Mesenchymal stem cell of adipose (primary cell): ENCODE data around the genes RIC8B, MTERF2 and CRY1.

GRCh38 chr12:106090946-106091834, 47.6 kb downstream of the NUAK1 start:
- CAGE, long polyA plus RNA, result no peak

- CAGE, long polyA plus RNA, result no peak
Measured at GRCh38 chr12:106134981-106135630, 3.6 kb downstream of the NUAK1 start.

DNA sequence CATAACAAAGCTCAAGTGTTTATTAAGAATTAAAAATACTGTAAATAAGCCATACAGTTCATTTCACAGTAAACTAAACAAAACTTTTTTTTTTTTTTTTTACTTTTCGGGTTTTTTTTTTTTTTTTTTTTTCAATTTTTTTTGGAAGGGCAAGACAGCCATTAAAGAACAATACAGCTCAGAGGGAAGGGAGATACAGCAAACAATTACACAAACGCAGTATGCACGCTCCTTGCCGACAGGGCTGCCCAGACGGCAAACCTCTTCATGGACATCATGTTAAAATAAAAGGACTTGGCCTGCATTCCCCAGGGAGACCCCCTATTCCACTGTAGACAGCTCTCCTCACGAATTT, 10.0 kb downstream of the CKAP4 start:
- CAGE, long polyA plus RNA, result no peak

GRCh38 chr12:106268969-106269499, 21.2 kb upstream of the CKAP4 start:
- CAGE, long polyA plus RNA, result no peak

- CAGE, long polyA plus RNA, result no peak
Measured at GRCh38 chr12:106358199-106358851, 777 bp downstream of the POLR3B start.

DNA sequence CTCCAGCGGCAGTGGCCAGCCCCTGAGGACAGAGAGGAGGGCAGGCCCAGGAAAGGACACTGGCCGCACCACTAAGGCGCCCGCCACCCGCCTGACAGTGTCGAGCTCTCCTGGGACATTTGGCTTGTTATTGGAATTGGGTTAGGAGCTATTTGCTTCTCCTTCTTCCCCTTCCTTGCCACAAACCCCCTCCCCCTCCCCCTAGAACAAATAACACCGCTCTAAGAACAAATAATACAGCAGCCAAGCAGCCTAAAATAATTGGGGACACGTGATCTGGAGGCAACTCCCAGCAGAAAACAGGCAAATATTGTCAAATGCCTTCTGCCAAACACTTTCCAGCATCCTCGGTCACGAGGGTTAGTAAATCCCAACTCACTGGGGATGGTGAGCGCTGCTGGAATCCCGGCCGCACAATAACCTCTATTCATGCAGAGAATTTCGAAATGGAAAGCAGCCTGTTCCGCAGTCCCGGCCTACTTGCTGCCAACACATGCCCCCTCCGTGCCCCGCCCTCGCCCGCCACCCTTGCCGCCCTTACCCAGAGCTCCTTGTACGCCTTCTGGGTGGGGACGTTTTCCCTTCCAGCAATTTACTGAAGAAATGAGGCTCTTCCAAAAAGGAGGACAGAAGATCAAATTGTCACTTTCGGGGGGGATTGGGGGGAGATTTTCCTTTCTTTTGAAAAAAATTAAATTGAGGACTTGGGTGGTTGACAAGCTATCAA, 62.2 kb downstream of the RFX4 start:
- CAGE, long polyA plus RNA, result no peak

DNA sequence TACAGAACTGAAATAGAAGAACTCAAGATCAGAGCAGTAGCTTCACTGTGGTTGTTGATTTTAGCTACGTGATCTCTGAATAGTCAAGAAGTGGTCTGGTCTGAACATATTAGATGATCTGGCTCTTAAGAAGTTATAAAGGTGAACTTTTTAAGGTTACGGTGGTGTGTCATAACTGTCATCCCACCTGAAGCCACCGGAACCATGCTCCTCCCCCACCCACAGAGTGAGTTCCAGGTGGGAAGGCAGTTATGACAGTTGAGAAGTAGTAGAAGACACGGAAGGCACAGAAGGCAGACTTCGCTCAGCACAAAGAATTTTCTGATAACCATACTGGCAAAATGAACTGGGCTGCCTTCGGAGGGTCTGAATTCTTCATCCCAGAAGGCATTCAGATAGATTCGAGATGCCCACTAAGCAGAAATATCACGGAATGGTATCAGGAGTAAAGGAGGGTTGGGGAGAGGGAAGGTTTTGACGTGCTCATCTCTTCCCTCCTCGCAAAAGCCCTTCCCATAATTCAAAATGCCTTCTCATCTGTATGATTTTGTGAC, 89.9 kb upstream of the RIC8B start:
- CAGE, long polyA plus RNA, result no peak

GRCh38 chr12:106757884-106758767, 16.4 kb upstream of the RIC8B start:
- CAGE, long polyA plus RNA, result no peak

GRCh38 chr12:106774197-106775180, at the start of gene RIC8B:
Gene RIC8B (plus strand): TSS chr12:106774682.
- CAGE, long polyA plus RNA, result no peak

- CAGE, long polyA plus RNA, result no peak
Measured at GRCh38 chr12:106840028-106840634, 65.6 kb downstream of the RIC8B start.

- CAGE, long polyA plus RNA, result no peak
Measured at GRCh38 chr12:106986594-106987526, at the start of gene MTERF2. Gene MTERF2 (minus strand): TSS chr12:106987146.

GRCh38 chr12:107092670-107093734, at the start of gene CRY1:
Gene CRY1 (minus strand): TSS chr12:107093549.
- CAGE, long polyA plus RNA, result no peak

DNA sequence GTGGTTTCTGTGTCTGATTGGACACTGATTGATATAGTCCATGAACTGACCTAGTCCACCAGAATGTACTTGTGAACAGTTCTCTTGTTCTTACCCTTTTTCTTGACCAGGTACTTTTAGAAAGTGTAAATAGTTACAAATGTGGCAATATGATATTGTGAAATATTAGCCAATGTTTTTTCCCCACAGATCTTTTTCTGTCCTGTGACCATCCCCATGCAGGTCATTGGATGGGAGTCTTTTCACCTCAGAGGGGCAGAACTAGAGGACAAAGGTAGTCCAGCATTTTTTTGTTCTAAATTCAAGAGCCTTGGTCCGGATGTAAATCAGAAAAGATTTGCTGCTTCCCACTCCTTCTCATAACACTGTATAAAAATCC, 8.3 kb upstream of the CRY1 start:
- CAGE, long polyA plus RNA, result no peak

GRCh38 chr12:107843257-107843654, 68.8 kb downstream of the ASCL4 start:
- CAGE, long polyA plus RNA, result no peak

DNA sequence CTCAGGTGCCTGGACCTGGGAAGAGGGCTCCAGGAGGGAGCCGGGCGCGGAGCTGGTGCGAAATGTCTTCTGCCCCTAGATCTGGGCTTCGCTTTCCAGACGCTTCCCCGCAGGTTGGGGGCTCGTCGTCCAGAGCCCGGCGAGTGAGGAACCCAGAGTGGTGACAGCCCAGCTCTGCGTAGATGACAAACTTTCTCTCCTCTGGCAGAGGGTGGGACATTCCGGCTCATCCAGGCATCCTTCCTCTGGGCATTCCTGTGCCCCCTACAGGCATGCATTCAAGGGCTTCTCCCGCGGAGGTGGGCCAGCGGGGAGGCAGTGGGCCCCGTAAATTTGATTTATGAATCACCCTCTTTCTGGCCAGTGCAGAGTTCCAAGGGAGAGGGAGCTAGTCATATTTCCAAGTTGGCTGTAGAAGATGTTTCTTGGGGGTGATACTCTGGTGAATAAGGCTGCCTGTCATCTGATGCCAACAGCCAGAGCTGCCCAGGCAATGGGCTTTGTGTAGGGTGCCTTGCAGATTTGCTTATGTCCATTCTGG, 916 bp downstream of the WSCD2 start:
- CAGE, long polyA plus RNA, result no peak

GRCh38 chr12:108302873-108303357, 36.2 kb downstream of the CMKLR1 start:
- CAGE, long polyA plus RNA, result no peak

- CAGE, long polyA plus RNA, result no peak
Measured at GRCh38 chr12:108305989-108306565, 33.0 kb downstream of the CMKLR1 start.

DNA sequence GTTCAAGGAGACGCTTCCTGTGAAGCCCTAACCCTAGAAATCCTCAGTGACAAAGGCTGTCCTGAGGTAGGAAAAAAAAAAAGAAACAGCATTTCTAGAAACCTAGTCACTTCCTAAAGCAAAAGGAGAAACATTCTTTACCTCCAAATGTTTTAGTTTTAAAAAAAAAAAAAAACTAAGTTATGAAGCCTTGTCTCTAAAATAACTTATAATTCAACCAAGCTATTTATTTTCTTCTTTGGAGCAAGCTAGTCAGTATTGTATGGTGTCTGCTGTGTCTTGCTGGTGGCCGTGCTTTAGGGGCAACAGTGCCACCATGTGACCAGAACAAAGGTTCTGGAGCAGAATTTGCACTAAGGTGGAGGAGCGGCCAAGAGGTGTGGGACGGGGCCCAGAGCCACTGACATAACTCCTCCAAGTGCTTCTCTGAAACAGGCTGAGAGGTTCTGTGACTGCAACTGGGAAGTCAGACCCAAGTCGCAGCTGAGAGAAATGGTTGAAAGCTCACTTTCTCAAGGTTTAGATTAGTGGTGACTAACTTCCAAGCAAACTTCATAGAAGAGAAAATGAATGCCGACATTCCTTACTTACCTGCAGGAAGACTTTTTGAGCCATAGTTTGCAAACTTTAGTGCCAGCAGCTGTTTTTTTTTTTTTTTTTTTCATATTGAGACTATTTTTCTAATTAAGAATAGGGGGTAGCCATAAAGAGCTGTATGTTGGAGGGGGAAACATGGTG, 4.5 kb downstream of the FICD start:
- CAGE, long polyA plus RNA, result no peak

DNA sequence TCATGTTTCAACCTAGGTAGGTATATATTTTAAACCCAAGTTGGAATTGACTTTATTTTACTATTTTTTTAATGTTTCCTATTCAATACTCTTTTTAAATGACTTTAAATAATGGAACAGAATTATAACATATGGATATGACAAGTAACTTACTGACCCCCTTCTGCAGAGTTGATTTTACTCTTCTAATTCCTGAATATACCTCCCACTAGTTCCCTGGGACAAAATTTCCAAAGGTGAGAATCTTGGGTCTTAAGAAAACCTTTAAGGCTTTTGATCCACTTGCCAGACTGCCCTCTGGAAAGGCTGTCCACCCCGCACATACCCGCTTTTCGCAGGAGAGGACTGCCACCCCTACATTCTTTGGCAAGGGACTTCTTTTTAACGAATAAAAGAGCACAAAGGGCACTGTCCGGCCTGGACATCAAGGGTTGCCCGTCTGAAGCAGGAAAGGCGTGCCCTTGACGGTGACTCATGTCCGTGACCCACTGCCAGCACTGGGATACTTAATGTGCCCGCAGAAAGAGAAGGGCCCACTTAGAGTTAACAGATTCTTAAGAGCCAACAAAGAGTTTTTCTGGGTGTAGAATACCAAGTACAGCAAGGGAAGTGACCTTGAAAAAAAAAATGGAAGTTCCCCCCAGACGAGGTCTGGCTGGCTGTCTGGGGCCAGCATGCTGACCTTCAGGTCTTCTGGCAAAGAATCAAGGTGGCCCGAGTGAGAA, 10.1 kb upstream of the SELPLG start:
- CAGE, long polyA plus RNA, result no peak

GRCh38 chr12:108664220-108665572, 31.0 kb upstream of the SELPLG start:
- CAGE, long polyA plus RNA, result no peak